Ileum (tissue), 1 donor: Measurements from ENCODE around the genes MIEF1 and RPS19BP1.

- PRO-cap = no peak
Measured at GRCh38 chr22:39350213-39350730, 481 bp downstream of the SYNGR1 start.

GRCh38 chr22:39463889-39464356 is 7.1 kb downstream of the MGAT3 start:
- PRO-cap = no peak

DNA sequence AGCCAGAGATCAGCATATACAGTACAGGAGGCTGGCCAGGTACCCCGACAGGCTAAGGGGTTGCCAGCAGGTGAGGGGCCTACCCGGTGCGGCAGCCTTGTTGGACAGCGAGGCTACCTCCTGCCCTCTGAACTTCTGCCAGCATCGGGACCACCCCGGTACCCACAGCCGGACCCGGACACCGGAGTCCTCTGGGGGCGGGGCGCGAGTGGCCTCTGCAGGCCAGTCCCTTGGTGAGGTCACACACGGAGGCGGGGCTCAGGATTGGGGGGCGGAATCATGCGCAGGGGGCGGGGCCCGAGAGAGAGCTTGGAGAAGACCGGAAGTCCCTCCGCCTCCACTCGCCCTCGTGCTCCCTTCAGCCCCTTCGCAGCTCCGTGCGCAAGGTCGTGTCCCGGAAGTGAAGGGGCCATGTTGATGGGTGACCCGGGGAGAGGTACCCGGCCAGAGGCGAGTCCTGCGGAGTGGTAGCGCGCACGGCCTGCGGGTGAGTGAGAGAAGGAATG is at the start of gene MIEF1:
Gene MIEF1 (plus strand): TSS at position 340 of the 506 bp plus-strand sequence.
- PRO-cap = bidirectional peak, plus-strand start at position 447 of the sequence, minus-strand start at position 177 of the sequence

DNA sequence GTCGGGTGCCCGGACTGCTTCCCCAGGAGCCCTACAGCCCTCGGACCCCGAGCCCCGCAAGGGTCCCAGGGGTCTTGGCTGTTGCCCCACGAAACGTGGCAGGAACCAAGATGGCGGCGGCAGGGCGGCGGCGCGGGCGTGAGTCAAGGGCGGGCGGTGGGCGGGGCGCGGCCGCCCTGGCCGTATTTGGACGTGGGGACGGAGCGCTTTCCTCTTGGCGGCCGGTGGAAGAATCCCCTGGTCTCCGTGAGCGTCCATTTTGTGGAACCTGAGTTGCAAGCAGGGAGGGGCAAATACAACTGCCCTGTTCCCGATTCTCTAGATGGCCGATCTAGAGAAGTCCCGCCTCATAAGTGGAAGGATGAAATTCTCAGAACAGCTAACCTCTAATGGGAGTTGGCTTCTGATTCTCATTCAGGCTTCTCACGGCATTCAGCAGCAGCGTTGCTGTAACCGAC is 603 bp downstream of the ATF4 start:
- PRO-cap = bidirectional peak, plus-strand start at position 217 of the sequence, minus-strand start at position 118 of the sequence

- PRO-cap = no peak
Measured at GRCh38 chr22:39524433-39525407, 4.4 kb downstream of the ATF4 start.

DNA sequence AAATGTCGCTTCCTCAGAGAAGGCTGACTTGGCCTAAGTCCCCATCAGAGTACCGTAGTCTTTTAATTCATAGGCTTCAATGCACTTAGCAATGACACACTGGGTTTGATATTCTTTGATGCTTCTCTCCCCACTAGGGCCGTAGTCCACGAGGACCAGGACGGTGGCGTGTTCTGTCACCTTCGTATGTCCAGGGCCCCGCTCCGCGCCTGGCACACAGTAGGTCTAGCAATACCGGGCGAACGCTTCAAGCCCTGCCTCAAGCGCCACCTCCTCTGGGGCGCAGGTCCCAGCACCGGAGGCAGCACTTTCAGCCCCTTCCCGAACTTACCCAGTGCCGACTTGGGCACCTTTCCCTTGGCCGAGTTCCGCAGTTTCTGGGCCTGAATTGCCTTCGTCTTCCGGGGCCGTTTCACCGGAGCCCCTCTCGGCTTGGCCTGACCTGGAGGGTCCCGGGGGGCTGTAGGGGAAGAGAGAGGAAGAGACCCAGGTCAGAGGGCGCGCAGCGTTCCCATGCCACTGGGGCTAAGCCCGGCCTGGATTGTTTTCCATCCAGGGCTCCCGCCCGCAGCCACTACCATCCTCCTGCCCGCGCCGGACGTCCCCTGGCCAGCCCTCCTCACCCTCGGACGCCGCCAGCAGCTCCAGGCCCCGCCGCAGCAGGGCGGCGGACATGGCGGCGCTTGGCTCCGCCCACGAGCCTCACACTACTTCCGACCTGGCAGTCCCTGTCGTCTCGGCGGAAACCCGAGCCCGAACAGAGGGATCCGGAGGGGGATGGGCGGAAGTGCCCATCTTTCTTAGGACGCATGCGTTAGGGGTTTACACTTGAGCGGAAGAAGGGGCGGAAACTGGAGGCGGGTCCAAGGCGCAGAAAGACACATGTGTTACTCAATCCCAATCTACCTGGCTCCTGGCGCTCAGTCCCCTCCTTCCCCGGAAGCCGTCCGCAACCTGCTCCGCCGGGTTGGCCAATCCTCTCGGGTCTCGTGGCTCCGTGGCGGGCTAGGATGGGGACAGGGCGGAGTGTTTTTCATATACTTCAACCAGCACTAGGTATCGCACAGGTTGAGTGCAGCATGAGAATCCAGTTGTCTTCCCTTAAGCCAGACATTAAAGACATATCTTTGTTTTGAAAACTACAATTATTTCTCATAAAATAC is at the start of gene RPS19BP1:
Gene RPS19BP1 (minus strand): TSS at position 685 of the 1,163 bp plus-strand sequence.
- PRO-cap = bidirectional peak, plus-strand start at position 998 of the sequence, minus-strand start at position 673 of the sequence

- PRO-cap = no peak
Measured at GRCh38 chr22:39663692-39664132, 93.2 kb downstream of the CACNA1I start.

- PRO-cap = no peak
Measured at GRCh38 chr22:39926331-39926830, 25.5 kb downstream of the GRAP2 start.

- PRO-cap = no peak
Measured at GRCh38 chr22:39998354-39998716, 3.6 kb downstream of the FAM83F start.

DNA sequence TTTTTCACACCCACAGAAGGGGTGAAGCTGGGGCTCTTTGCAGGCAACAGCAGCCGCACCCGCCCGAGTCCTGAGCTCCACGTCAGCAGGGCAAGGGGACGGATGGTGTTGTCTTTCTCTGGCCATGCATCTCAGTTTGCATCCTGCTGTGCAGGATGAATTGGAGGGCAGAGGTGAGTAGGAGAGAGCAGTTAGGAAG is 14.4 kb downstream of the FAM83F start:
- PRO-cap = no peak

DNA sequence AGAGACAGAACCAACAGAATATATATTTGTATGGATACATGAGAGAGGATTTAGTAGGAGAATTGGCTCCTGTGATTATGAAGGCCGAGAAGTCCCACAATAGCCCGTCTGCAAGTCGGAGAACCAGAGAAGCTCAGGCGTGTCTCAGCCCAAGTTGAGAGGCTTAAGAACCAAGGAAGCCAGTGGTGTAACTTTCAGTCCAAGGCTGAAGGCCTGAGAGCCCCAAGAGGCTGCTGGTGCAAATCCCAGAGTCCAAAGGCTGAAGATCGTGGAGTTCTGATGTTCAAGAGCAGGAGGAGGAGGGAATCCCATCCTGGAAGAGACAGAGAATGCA is 72.6 kb downstream of the FAM83F start:
- PRO-cap = no peak

DNA sequence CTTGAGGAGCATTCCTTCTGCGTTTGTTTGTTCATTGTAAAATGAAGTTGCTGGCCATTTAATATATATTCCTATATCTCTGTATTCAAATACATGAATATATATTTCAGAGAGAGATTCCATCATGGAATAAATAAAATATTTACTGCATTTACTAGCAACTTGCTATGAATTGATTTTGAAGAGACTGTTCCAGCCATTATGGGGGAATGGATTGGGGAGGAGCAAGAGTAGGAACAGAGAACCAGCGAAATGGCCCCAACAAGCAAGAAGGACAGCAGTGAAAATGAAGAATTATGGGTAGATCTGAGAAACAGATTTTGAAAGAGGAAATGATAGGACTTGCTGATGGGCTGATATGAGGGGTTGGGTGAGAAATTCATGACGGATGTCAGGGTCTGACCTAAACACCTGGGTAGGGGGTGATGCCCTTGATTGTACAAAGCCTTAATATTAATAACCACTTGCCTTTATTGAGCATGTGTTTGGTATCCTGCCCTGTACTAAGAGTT is 61.4 kb upstream of the TNRC6B start:
- PRO-cap = no peak

DNA sequence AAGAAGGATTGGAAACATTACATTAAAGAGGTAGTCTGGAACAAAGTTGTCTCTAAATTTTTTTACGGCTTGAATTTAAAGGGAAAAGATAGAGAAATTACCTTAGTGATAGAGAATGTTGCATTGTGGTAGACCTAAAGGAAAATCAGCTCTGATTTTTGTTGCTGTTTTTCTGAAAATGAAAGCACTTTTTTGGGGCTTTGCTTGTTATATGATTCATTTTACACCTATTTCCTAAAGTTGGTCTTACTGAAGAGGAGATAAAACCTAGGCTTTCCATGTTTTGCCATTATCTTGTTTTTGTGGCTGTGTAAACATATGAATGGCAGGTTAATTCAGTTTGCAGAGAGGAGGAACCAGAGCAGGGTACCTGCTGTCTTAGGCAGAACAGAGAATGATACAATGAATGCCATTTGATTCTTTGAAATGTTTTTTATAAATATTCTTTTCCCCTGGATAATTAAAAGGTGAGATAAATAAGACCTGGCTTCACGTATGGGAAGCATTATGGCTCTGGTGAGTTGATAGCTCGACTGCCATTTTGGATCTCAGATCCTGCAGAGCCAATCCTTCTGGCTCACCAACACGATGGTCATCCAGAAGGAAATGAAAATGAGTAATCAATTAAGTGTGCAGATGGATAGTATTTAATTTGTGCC is 2.4 kb downstream of the TNRC6B start:
- PRO-cap = no peak

- PRO-cap = no peak
Measured at GRCh38 chr22:40224702-40225372, 47.1 kb downstream of the TNRC6B start.

DNA sequence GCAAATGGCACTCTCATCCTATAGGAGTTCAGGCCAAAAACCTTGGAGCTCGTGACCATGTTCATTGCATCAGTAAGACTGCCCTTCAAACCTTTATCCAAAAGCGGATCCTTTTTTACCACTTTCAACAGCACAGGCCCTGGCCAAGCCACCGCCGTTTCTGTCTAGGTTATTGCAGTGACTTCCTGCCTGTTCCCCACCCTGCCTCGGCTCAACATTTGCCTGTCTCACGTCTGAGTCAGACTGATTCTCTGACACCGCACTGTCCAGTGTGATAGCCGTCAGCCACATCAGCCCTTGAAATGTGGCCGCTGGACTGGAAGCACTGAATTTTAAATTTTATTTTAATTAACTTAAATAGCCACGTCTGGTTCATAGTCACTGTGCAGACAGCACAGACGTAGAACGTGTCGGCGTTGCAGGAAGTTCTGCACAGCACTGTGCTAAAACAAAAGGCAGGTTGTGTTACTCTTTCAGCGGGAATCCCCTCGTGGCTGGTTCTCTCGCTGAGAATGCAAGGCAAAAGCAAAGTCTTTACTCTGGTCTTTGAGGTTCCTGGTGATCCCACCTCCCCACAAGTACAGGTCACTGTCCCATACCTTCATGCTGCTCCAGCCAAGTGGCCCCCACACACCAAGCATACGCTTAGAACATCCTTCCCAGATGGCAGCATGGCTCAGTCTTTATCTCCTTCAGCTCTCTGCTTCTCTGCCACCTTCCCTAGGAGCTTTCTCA is 56.2 kb upstream of the ADSL start:
- PRO-cap = no peak

DNA sequence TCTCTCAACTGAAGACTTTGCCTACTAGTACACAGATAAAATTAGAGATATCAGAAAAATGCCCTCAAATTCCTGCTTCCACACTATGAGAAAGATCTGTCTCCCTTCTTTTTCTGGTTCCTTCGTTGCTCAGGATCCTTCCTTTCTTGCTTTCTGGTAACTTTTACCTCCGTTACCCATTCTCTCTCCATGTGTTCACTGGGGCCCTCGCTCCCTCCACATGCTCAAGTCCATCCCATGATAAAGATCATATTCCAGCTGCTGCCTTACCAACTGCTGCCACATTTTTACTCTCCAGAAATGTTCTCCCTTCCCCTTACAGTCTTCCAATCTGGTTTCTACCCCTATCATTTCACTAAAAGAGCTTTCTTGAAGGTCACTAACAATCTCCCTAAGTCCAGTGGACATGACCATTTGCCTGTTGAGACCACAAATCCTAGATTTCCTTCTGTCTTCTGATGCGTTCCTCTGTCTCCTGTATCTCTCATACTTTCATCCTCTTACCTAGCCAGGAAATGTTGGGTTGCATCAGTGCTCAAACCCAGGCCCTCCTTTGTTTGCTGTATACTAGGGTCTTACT is 7.6 kb upstream of the ADSL start:
- PRO-cap = no peak

DNA sequence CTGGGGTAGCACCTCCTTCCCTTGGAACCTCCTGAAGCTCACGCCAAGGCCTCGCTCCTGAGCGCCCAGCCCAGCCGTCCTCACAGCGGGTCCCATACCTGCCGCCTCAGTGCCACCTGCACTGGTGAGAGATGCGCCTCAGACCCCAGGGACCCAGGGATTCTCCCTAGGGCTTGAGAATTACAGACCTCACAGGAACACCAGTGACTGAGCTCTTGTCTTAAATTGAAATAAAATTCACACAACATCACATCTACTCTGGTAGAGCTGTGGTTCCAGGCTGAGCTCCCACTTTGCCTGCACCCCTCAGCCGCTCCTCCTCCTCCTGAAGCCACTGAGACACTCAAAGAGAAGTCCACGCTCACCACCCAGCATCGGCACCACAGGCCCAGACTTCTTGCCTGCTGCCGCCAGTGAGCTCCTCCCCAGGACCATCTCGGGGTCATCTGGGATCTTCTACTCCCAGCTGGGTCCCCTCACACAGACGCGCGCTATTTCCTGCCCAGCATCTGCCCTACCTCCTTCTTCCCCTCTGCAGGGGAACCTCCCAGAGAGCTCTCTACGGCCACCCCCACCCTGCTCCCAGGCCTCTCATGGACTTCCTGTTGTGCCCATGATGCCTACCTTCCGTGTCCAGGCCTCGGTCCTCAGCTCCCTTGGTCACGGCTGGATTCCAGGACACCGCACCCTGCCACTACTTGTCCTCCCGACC is 45.0 kb downstream of the SGSM3 start:
- PRO-cap = no peak

- PRO-cap = unidirectional peak, minus-strand start at chr22:40647671
Measured at GRCh38 chr22:40647580-40647779, 11.0 kb upstream of the MRTFA start.

GRCh38 chr22:40694318-40695019 is 15.2 kb downstream of the MCHR1 start:
- PRO-cap = no peak

DNA sequence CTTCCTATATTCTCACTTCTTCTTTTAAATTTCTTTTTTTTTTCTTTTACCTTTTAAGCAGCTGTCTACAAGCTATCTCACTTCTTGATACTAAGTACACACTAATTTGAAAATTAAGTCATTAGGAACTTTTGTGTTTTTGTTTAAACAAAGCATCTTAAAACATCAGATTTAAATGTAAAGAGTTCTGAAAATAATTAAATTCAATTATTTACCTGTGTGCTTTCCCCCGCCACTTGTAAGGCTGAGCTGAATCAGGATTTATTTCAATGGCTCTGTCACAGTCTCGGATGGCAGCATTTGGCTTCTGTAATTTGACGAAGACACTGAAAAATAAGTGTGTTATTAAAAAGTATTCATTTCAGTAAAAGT is 16.2 kb upstream of the SLC25A17 start:
- PRO-cap = no peak